Mesangial cell (primary cell): ENCODE measurements around a stretch of chr2.

DNA sequence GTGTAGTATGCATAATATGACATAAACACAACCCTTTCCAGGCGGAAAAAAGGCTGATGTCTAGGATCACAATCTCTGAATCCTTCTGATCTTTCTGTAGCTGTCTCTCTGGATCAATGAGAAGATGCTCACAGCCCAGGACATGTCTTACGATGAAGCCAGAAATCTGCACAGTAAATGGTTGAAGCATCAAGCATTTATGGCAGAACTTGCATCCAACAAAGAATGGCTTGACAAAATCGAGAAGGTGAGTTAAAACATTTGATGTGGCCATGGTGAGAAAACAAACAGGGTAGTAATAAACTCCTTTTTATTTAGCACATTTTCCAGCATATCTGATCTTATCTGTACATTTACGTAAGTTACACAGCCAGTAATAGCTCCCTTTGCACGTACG is 80.6 kb upstream of the EML6 start:
- RAMPAGE, long total RNA: no peak

GRCh38 chr2:54648841-54649244 is 74.6 kb upstream of the EML6 start:
- RAMPAGE, long total RNA: no peak

DNA sequence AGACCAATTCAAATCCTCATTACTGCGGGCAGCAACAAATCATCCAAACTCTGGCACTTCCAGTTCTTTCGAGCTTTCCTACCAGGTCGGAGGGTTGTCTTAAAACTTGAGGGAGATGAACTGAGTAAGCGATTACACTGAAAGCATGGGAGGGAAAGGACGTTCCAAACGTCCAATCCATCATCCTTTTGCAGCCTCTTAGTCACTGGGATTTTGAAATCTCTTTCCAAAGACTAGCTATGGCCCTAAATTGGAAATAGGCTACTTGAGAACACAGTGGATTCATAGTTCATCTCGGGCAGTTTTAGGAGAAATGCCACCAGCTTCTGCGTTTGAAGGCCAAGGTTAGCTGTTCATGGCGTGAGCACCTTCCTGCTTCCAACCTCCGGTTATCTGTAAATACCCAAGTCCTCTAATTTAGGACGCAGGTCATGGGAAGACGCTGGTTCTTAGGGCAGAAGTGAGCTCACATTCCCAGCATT is 861 bp upstream of the EML6 start:
- RAMPAGE, long total RNA: no peak

- RAMPAGE, long total RNA: no peak
Observed at GRCh38 chr2:54724000-54724292, 484 bp downstream of the EML6 start.

- RAMPAGE, long total RNA: no peak
Observed at GRCh38 chr2:54724441-54725256, 1.2 kb downstream of the EML6 start.

DNA sequence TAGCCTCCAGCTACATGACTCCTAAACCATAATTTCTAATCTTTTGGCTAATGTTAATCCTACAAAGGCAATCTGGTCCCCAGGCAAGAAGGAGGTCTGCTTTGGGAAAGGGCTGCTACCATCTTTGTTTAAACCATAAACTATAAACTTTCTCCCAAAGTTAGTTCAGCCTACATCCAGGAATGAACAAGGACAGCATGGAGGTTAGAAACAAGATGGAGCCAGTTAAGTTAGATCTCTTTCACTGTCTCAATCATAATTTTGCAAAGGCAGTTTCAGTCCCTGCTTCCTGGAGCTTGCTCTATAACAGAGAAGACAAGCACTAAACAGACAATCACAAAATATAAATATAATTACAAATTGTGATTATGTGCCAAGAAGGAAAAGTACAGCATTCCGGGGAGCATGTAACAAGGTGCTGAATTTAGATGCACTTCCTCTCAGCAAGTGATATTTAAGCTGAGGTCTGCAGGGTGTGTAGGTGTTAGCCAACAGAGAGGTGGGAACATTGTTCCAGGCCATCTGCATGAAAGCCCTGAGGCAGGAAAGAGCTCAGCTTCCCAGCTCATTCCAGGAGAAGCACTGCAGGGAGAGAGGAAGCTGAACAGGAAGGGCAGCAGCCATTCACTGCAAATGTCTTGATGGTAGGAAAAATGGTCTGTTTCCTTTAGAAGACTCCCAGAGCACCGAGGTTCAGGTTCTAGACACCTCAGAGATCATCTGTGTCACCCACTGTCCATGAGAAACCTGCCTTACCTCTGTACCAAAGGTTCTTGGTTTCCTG is 84.3 kb downstream of the RTN4 start:
- RAMPAGE, long total RNA: no peak

- RAMPAGE, long total RNA: no peak
Observed at GRCh38 chr2:54968490-54969287, 81.6 kb downstream of the RTN4 start.

DNA sequence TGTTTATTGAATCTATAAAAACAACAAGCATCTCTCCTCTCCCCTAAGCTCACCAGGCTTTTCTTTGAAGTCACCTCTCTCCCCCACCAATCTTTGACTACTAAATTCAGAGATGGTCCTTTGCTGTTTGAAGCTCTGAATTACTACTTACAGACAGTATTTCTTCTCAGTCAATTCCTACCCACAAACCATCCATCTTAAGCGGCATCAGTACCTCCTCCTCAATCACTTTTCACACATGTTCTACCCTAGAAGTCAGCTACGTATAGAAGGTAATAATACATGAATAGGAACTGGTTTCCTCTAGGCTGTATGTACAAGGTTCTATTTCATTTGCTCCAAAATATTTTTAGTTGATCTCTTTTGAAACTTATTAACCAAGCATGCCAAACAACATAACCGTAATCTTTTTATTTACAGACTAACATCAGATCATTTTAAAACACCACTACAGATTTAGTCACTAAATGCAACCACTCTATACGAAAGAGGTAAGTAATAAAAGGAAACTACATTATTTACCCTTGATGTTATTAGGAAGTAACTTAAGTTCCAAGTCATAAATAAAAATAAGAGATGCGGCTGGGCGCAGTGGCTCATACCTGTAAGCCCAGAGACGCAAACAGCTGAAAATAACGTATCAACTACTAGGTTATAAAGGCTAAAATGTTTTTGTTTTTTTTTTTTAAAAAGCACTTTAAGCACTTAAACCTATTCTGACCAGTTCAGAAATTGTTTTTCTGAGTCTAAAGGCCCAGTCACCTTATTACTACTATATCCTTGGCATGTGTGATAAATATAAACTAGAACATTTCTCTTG is 69.4 kb downstream of the RTN4 start:
- RAMPAGE, long total RNA: no peak

DNA sequence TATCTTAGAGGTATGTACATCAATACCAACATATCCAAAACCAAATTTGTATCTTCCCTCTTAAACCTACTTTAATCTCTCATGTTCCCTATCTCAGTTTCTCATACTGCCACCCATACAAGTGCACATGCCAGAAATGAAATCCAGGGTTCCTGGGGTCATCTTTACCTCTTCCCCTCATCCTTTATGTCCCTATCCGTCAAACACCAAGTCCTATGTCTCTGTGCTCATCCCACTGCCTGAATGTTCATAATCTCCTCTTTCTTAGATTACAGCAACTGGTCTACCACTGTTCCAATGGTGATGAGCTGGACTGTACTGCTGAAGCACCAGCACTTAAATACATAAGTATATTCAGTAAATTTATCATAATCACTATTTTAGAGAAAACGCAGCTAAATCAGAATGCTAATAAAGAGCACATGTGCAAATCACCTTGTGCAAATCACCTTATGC is 26.2 kb downstream of the RTN4 start:
- RAMPAGE, long total RNA: no peak

GRCh38 chr2:55099851-55100882 is 49.9 kb upstream of the RTN4 start:
- RAMPAGE, long total RNA: no peak

DNA sequence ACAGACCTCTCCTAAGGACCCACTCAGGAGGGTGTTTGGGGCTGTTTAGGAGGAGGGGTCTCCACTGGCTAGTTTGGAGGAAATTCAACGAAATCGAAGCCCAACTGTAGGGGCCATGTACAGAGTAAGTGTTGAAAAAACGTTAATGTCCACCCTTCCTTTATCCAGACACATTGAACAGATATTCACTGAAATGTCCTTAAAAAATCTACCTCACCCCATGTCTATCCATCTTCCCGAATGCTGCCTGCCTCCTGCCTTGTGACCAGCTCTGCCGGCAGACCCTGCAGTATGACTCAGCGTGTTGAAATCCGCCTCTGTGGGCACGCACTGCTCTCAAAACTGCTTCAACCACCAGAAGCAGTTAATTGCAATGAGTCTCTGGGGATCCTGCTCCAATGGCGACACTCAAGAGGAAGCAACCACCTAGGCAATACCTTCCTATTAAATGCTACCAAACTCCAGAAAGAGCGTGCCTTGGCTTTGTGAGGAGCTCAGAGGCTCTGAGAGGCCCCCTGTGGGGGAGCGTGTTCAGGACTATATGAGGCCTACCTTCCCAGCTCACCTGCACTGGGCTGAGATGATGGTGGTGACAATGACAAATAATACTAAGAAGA is 61.5 kb upstream of the RTN4 start:
- RAMPAGE, long total RNA: no peak

DNA sequence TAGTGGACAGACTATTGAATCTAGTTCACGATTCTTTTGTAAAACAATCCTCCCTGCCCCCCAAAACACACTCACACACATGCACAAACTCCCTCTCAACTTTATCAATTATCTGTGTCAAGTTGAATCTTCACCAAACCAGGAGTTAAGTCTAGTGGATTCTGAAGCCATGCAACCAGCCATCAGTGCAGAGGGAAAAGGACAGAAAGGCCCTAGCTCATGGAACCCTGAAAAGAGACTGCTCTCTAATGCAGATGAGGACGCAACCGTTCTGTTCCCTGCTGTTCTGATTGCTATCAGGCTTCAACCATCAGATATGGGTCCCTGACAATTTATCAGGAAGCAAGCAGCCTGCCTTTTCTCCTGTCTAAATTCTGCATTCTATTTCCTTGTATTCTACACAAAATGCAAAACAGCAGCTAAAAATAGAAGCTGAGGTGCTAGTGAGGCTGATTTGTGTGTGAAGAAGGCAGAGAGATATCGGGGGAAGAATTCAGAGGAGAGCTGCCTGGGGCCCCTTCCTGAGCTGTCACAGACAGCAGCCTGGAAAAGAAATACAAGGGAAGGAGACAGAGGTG is 68.4 kb upstream of the RTN4 start:
- RAMPAGE, long total RNA: no peak

DNA sequence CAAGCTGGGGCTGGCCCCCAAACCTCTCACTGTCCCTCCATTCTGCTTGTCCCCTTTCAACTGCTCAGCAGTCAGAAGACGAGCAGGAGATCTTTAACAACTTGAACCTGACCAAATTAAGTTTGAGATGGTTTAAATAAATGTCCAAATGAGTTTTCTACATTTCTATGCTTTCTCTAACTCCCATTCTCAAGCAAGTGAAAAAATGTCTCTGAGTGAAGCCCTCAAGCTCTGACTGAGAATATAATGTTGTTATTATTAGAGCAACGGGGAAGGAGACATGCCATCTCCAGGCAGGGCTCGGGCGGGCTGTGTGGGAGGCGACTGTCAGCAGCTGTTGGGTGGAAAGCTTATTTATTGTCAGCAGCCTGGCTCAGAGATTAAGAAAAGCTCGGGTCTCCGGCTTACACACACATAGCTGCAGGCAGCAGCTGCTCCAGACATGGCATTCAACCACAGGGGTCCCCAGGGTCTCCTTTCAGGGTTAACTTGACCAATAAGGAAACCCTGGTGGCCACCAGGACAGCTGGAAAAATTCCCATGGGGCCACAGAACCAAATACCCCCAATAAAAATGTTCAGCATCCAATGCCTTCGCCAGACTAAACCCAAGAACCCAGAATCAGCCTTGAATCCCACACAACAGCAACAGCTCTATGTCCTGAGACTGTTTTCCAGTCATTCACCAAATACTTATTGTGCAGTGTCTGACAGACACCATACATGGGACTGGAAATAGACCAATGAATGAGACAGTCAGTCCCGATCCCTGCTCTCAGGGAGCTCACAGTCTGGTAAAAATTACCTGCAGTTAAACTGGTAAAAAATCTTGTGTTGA is 70.4 kb upstream of the RTN4 start:
- RAMPAGE, long total RNA: no peak

DNA sequence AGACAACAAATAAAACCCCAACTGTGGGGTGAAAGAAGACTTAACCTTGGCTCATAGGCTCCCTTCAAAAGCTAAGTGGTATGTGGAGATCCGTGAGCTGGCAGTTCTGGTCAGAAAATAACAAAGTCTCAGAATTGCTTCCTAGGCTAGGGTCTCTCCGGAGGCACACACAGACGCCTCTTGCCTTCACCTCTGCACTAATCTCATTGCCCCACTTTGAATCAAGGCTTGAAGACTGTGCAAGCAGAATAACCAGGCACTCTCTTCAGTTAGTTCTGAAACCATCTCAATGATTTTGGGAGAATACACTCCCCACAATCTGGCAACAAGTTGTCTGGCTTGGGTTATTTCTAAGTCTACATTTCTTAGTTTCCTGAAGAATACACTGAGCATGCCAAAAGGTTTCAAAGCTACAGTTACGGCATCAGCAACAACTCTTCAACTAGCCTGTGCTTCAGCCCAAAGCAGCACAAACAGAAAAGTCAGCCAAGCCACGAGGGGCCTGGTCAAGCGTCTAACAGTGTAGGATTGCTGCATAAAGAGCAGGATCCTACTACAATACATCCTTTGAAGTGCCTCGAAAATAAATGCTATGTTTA is 64.1 kb downstream of the CLHC1 start:
- RAMPAGE, long total RNA: no peak

DNA sequence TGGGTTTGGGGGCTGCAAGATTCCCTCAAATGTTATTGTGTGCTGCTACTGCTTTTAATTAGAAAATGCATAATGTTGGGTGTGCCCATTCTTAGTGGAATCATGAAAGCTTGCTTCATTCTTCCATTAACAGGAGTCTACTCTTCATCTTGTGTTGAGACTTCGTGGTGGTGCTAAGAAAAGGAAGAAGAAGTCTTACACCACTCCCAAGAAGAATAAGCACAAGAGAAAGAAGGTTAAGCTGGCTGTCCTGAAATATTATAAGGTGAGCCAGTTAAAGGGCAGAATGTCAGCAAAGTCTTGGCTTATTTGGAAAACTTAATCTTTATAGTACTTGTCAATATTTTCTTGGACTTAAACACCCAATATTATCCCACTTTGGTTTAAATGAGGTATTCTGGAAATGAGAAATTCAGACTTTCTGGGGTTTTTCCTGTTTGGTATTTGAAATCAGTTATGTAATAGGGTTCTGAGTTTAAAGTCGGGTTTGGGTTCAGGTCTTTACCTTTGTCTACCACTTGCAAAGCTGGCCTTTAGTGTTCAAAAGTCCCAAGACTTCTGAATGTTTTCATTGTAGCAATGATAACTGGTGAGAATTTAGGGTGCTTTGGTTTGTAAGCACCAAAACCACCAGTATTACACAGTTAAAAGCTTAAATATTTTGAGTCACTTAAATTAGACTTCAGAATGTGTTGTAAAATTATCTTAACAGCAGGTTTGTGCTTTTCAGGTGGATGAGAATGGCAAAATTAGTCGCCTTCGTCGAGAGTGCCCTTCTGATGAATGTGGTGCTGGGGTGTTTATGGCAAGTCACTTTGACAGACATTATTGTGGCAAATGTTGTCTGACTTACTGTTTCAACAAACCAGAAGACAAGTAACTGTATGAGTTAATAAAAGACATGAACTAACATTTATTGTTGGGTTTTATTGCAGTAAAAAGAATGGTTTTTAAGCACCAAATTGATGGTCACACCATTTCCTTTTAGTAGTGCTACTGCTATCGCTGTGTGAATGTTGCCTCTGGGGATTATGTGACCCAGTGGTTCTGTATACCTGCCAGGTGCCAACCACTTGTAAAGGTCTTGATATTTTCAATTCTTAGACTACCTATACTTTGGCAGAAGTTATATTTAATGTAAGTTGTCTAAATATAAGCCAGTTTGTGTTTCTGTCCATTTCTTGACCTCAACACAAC is 2.6 kb downstream of the RPS27A start:
- RAMPAGE, long total RNA: no peak

DNA sequence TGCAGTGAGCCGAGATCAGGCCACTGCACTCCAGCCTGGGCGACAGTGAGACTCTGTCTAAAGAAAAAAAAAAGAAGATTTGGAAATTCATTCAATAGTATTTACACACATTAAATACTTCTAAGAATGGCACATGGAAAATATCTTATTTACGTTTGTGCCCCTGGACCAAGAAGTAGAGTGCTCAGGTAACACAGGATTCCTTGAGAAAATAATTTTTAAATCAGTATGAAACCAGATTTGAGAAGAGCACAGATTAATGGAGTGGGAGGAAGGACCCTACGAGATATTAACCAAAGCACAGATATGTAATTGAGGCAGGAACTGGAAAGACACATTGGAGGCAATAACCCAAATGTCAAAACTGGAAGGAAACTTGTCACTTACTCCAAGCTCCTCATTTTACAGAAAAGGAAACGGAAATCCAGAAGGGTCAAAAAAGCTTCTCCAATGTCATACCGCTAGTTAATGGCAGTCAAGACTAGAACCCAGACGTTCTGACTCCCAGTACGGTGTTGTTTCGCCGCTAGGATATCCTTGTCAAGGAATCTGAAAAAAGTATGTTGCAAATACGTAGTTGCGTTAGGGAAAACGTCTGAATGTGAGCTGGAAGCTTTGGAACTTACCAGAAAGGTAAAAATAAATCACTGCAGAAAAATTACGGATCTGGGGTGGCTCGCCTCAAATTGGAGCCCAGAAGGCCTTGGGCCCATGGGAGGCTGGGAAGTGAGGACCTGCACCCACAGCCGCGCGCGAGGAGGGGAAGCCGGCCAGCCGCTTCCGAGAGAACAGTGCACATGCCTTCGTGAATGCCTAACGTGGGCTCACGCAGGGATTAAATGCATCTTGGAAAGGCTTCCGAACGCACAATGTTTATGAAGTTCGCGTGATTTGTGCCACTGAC is 588 bp downstream of the MTIF2 start:
- RAMPAGE, long total RNA: no peak

- RAMPAGE, long total RNA: no peak
Observed at GRCh38 chr2:55339166-55339913, 70.3 kb upstream of the MTIF2 start.

- RAMPAGE, long total RNA: no peak
Observed at GRCh38 chr2:55625948-55626733, 8.7 kb upstream of the PPP4R3B start.

- RAMPAGE, long total RNA: no peak
Observed at GRCh38 chr2:55862592-55863315, 60.8 kb downstream of the EFEMP1 start.

DNA sequence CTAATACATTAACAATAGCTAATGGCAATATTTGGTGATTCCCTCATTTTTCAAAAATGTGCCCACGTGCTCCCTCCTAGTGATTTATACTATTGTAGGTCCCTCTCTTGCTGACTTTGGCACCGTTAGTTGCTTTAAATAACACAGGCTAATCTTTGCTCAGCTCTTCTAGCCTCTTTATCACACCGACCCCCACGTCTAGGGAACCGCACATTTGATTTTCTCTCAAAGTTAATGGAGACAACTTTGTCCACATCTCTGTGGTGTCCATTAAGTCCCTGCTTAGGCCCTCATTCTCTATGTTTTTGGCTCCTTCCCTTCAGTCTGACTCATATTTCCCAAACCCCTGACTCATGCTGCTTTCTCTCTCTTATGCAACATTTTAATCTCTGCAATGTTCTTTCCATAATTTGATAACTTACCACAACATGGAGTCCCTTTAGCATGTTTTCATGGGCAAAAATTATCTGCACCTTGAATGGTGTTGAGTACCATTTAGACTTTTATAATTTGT is 38.0 kb downstream of the EFEMP1 start:
- RAMPAGE, long total RNA: no peak